Right cardiac atrium (tissue), 1 donor: ENCODE results near the genes SMIM12 and TMEM35B.

DNA sequence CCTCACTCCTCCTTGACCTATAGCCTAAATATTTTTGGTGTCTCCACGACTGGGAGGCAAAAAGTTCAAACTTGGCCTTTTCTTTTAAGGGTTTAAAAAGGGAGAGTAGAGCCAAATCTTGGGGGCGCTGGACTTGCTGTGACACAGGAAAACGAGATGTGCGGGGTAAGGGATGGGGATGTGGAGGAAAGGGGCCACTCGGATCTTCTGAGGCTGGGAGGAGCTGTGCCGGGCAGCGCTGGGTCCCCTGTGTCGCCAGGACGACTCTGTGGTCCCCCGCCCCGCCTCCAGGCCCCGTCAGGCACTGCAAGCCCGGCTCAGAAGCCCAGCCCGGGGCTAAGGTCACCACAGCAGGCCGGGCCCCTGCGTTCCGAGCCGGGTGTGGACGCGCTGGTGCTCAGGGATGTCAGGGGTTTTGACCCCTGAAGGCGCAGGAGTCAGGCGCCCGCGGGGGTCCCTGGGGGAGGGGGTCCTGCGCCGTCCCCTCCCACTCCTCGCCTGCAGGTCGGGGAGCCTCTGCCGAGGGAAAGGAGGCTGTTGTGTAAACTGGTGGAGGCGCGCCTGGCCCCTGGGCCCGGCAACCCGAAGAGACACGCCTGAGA is 23.6 kb upstream of the TMEM54 start:
- PRO-cap = unidirectional peak, plus-strand start at position 348 of the sequence

- PRO-cap = no peak
These were observed 22.3 kb upstream of the RNF19B start for GRCh38 chr1:32986880-32987338.

- PRO-cap = no peak
These were observed 29.3 kb downstream of the AK2 start for GRCh38 chr1:33007019-33008114.

GRCh38 chr1:33342139-33343033 is 21.5 kb upstream of the A3GALT2 start:
- PRO-cap = no peak

DNA sequence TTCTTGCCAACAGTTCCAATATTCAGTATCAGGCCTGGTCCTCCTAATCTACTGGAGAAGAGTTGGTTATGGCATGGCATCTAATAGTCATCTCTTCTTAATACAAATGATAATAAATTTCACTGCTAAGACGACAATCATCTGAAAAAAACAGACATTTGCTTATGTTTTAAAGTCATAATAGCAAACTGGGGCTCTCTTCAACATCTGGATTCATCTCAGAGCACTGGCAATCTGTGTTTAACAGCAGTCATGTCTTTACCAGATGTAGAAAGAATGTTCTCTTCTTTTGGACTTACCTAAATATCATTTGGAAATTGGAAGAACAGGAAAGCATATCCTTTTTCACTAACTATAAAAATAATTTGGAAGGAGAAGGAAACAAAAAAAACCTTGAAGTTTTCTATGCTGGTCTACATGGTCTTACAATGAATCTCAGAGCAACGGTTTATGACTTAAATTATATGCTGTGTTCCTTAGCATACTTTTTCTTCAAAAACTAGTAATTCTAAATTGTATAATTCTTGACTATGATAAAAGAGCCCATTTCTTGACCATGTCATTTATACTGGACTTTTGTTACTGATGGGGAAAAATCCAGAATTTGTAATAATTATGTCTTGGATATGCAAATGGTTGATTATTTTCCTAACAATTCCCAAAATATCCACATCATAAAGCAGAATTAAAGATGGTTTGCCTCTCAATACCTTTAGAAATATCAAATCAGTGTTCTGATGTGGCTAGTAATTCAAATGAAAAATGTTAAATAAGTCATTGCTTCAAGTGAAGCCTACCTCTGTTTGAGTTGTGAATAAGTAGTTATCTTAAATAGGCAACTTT is 24.4 kb upstream of the A3GALT2 start:
- PRO-cap = no peak

- PRO-cap = no peak
These were observed 27.3 kb upstream of the A3GALT2 start for GRCh38 chr1:33348174-33348570.

GRCh38 chr1:33349070-33349959 is 28.4 kb upstream of the A3GALT2 start:
- PRO-cap = bidirectional peak, plus-strand start at chr1:33349232, minus-strand start at chr1:33349259; unidirectional peak, minus-strand start at chr1:33349467; unidirectional peak, minus-strand start at chr1:33349564; bidirectional peak, plus-strand start at chr1:33350099, minus-strand start at chr1:33349908

DNA sequence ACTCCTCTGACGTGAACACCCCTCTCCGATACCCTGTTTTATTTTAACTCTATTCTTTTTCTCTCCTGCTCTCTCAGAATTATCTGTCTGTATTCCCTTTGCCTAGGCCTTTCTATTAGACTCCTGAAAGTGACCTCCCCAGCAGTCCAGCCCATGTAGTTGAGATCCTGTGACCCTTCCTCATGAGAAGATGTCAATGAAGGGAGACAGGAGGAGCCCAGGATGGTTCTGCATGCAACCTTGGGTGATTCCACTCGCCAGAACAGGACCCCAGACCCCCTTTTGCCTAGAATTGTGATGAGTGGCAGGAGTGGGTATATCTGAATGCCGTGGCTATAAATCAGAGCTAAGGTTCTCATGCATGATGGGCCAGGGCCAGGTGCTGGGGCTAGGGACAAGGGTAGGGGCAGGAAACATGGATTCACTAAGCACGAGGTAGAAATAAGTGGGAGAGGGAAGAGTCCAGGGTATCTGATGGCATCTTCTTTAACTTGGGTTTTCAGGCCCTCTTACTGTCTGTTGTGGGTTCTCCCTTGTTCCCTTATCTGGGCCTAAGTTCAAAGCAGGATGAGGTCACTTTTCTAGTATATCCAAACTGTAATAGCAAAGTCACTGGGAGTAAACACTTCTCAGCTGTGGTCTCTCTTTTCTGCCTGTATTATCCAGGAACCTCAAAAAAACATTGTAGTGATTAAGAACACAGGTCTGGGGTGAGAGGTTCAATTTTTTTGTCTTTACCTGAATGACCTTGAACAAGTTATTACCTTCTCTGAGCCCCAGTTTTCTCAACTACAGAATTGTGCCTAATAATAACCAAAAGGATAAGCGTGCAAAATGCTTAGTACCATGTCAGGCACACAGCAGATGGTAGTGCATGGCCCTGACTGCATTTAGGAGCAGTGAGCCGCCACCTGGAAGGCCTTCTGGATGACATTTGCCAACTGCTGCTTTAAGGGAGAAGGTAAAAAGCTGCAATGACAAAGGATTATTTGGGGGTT is 53.4 kb upstream of the A3GALT2 start:
- PRO-cap = no peak

DNA sequence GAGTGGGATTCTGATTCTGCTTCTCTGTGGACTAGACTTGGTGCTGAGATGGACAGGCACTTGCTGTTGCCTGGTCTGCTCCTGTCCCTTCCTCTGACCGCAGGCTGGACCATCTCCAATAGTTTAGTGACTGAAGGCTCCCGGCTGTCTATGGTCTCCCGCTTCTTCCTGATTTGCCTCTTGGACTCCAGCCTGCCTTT is 6.3 kb upstream of the ZSCAN20 start:
- PRO-cap = no peak

DNA sequence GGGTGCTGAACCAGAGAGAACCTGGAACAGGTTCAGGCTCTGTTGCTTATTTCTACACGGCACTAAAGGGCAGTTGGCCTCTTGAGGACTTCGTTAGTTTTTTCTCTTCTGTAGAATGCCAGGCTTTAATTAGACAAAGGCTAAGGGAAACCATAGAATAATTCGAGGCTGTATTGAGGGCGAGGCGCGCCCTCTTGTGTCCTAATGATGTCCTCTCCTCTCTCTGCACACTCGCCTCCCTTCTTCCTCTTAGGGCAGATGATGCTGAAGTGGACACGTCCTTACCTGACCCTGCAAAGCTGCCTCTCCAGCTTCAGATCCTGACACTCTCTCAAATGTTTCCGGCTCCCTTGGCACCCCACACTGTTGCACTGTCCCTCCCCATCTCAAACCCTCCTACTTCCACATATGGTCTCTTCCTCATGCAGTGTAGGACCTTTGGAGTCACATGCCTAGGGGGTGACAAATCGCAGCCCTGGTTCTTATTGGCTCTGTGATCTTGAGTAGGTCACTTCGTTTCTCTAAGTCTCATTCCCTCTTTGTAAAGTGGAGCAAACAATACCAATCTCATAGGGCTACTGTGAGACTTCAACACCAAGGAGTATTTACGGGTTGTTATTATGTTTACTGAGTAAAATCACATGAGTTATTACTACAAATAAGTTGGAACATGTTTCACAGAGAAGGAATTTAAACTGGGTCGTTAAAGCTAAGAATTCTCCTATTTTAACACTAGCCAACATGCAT is 1.8 kb upstream of the ZSCAN20 start:
- PRO-cap = no peak

DNA sequence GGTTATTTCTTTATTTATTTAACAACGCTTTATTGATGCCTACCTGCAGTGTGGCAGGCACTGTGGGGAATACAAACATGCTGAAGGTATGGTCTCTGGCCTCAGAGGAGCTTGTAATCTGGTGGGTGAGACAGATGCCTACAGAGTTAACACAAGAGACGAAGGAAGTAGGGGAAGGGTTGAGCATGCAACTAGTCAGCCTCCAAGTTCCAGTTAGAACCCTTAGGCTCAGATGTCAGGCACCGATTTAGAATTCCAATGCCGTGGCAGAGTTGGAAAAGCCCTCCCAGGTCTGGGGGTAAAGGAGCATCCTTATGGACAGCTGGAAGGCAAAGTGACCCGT is 133.0 kb upstream of the GJB5 start:
- PRO-cap = no peak

DNA sequence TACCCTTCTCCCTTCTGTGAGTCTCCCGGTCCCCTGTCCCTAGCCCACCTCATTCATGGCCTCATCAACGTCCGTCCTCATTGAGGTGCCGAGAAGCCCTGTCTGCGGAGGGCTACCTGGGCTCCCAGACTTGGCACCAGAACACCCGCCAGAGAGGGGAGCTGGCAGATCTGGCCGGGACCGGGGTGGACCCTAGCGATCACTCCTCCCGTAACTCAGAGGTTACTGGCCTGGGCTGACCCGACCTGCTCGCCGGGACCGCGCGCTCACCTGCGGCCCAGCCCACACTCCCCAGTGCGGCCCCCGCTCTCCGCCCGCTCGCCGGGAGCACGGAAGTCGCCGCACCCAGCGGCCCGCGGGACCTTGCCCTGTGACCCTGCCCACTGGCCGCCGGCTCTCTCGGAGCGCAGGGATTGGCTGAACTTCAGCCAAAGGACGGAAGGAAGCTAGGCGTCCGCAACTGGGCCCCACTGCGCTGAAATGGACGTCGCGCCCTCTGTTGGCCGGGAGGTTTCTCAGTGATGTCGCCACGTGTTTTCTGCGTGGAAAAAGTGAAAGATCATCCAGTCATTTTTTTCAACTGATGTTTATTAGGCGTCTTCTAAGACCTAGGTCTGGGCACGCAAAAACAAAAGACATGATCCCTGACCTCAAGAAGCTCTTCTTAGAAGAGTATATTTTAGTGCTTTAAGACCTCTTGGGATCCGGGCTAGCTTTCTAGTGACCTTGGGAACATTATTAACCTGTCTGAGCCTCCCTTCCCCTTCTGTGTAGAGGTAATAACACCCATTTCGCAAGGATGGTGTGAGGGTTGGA is at the start of gene SMIM12:
SMIM12 (minus strand) TSS at position 343 of the 816 bp plus-strand sequence.
- PRO-cap = bidirectional peak, plus-strand start at position 499 of the sequence, minus-strand start at position 372 of the sequence

- PRO-cap = no peak
These were observed 7.8 kb upstream of the SMIM12 start for GRCh38 chr1:34867308-34867843.

GRCh38 chr1:34985133-34985788 is at the start of gene TMEM35B:
Gene TMEM35B (minus strand): TSS chr1:34985347.
- PRO-cap = bidirectional peak, plus-strand start at chr1:34985419, minus-strand start at chr1:34985330; unidirectional peak, minus-strand start at chr1:34985508

DNA sequence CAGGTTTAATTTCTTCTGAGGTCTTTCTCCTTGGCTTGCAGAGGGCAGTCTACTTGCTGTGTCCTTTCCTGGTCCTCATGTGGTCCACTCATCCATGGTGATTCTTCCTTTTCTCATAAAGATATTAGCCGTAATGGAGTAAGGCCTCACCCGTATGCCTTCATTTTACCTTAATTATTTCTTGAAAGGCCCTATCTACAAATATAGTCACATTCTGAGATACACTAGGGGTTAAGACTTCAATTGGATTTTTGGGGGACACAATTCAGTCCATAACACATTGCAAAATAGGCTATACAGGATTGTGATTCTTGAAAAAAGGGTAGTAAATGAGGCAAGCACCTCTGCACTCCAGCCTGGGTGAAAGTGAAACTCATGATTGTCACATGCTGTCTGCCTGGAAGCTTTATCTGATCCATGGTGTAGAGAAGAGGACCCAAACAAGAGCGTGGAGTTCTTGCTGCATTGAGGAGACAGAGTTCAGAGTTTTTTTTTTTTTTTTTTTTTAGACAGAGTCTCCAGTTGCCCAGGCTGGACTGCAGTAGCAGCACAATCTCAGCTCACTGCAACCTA is 30.8 kb downstream of the SFPQ start:
- PRO-cap = no peak

- PRO-cap = no peak
These were observed 8.4 kb downstream of the SFPQ start for GRCh38 chr1:35184439-35184959.

DNA sequence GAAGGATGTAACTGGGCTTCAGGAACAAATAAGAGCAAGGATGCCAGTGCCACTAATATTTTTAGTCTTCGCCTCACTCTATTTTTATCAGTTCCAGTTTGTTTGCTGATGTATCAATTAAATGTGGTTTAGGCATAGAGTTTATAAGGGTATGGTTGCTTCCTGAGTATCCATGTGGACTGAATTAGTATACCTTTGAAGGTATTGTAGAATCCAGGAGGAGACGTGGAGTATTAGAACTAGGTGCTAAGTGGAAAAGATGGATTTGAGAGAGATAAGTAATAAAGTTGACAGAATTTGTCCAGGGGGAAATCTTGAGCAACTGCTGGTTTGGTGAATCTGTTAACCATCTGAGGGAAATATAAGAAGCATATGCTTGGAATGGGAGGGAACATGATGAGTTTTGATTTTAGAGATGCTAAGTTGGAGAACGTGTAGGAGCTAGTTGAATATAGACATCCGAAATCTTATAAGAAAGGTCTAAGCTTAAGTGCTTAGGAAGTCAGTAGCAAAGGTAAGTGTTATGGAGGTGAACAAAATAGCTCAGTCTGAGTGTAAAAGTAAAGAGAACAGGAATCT is 88.9 kb downstream of the ZMYM4 start:
- PRO-cap = no peak

GRCh38 chr1:35461951-35462230 is 95.3 kb downstream of the KIAA0319L start:
- PRO-cap = no peak

DNA sequence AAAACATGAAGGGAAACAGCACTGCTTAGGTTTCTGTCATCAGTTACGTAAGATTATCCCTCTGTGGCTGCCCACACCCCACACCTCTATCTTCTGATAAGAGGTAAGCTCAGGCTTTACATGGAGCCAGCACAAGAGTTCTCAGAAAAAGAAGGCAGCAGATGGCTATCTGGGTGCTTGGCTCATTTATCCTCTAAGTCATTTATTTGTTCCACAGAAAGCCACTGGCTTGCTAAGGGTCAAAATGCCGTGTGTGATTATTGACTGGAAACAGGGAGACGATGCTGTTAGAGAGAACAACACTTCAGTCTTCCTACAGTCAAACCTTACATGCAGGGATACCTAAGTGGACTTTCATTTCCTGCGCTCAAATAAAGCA is 57.4 kb downstream of the KIAA0319L start:
- PRO-cap = no peak

- PRO-cap = no peak
These were observed 1.2 kb downstream of the KIAA0319L start for GRCh38 chr1:35555935-35556528.